Right lobe of liver (tissue), 4 donors: ENCODE measurements around the gene SLC16A3.

DNA sequence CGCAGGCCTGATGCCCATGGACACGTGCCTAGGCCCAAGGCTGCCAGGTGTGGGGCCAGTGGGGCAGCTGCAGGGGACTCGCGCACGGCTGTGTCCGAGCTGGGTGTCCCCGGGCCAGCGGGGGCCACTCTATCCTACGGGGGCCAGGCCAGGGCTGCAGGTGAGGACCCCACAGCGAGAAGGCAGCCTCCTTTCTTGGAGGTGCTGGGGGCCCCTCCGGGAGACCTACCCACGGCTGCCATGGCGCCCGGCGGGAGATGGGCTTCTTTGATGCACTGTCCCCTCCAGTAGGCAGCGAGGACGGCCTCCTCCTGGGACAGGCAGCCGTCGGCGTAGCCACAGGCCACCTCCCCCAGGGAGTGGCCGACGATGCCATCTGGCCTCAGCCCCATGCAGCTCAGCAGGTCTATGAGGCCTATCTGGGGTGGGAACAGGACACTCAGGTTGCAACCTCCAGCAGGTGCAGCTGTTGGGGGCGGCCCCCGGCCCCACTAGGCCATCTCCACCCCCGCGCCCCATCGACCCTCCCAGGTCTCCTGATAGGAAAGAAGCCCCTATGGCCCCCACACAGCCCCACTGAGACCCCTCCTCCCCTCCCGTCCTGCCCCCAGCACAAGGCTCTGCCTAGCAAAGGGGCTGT, 7.8 kb downstream of the FASN start:
- PRO-cap, 4 experiments, result no peak in any of the 4 experiments
- RAMPAGE, long total RNA, 2 experiments, result start-site peak on the minus strand in 1 of 2 experiments, centred at position 294 of the sequence, 21 reads per replicate

- PRO-cap, 4 experiments, result peak in 2 of 4 experiments; most common minus-strand start chr17:82091093 (in 2)
- RAMPAGE, long total RNA, 2 experiments, result start-site peak on the minus strand in 1 of 2 experiments, at chr17:82091356-82091381 at its widest, 16 reads per replicate
Measured at GRCh38 chr17:82090786-82091948, 6.9 kb downstream of the FASN start.

GRCh38 chr17:82196283-82196594, 16.4 kb downstream of the CCDC57 start:
- PRO-cap, 4 experiments, result no peak in any of the 4 experiments
- RAMPAGE, long total RNA, 2 experiments, result no peak in any of the 2 experiments

- PRO-cap, 4 experiments, result peak in 4 of 4 experiments; most common plus-strand start chr17:82206087 (in 3); most common minus-strand start chr17:82206295 (in 2)
- RAMPAGE, long total RNA, 2 experiments, result no peak in any of the 2 experiments
Measured at GRCh38 chr17:82205543-82206619, 6.8 kb downstream of the CCDC57 start.

GRCh38 chr17:82213042-82214054, 706 bp upstream of the CCDC57 start:
- PRO-cap, 4 experiments, result peak in 2 of 4 experiments; most common plus-strand start chr17:82213691 (in 2); most common minus-strand start chr17:82213588 (in 2)
- RAMPAGE, long total RNA, 2 experiments, result no peak in any of the 2 experiments

GRCh38 chr17:82228633-82229430, at the start of gene SLC16A3:
SLC16A3 (plus strand) TSS chr17:82229042.
- PRO-cap, 4 experiments, result peak in 4 of 4 experiments; most common plus-strand start chr17:82229045 (in 3); most common minus-strand start chr17:82228918 (in 3)
- RAMPAGE, long total RNA, 2 experiments, result start-site peak on the plus strand in 2 of 2 experiments, at chr17:82228448-82229055 at its widest, 20 to 24 reads per replicate

DNA sequence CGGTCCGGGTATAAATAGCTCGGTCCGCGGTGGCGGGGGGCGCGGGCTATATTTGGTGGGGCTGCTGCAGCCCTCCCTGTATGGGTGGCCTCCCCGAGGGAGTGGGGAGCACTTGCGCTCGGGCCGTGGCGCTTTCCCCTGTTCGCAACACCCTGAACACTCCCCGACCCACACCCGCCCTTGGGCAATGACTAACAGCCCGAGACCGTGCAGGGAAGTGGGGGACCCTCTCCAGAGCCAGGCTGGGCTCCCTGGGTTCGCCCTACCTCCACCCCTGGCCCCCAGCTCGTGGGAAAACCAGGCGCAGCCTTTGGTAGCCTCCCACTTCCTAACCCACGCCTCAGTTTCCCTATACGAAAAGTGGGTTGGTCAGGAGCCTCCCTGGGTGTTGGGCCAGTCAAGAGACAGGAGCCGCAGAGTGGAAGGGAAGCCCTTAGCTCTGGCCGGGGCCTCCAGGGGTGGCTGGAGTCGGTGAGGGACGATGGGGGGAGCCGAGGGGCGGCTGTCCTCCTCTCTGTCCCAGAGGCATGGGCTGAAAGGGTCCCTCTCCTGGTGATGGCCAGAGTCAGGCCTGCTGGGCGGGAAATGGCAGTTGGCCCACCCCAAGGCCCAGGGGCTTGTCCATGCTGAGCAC, 706 bp downstream of the SLC16A3 start:
- PRO-cap, 4 experiments, result peak in 1 of 4 experiments; most common plus-strand start position 202 of the sequence (in 1)
- RAMPAGE, long total RNA, 2 experiments, result no peak in any of the 2 experiments

GRCh38 chr17:82234163-82235457, 5.8 kb downstream of the SLC16A3 start:
- PRO-cap, 4 experiments, result no peak in any of the 4 experiments
- RAMPAGE, long total RNA, 2 experiments, result no peak in any of the 2 experiments

- PRO-cap, 4 experiments, result no peak in any of the 4 experiments
- RAMPAGE, long total RNA, 2 experiments, result no peak in any of the 2 experiments
Measured at GRCh38 chr17:82246347-82247493, 17.9 kb downstream of the SLC16A3 start.

GRCh38 chr17:82252243-82253323, 20.9 kb downstream of the CSNK1D start:
- PRO-cap, 4 experiments, result no peak in any of the 4 experiments
- RAMPAGE, long total RNA, 2 experiments, result no peak in any of the 2 experiments

DNA sequence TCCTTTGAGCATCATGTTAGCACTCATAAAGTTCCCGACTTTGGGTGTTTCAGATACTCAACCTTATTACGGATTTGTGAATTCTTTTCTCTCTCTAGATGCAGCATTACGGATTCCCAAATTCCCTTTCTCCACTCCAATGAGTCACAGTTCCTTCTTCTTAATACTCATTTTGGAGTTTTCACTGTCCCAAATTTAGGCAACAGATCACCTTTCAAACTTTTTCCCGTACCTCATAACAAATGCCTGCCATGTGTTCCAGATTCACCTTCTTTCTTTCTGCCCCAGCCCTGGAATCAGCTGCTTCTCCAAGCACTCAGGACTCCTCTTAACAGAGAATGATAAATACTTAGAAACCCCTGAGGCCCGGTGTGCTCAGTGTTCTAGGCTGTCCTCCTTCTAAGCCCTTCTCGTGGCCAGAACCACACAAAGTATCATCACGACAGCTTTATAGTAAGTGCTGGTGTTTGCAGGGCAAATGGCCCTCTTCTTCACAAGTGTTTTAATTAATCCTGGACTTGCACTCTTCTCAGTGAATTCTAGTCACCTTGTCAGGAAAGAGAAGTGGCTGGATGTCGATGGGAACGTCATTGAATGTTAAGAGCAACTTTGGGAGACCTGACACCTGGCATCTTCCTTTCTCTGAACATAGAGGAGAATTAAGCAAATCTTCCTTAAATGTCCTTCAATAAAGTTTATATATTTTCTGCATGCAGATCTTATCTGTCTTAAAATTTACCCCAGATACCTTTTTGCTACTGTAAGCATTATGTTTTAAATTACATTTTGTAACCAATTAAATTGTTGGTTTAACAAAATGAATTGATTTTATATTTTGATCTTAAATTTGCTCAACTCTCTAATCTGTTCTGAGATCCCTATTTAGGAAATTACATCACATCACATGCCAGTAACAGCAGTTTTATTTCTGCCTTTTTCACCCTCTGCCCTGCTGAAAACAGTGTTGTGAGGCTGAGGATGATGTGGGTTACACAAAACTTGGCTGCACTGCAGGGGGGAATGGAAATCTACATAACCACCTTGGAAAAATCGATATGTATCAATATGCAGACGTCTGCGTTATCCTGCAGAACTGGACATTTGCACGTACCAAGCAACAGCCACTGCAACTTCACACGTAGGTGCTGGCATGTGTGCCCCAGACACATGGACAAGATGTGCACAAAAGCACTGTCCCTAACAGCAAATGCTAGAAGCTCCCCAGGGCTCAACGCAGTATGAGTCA, 14.6 kb downstream of the CSNK1D start:
- PRO-cap, 4 experiments, result no peak in any of the 4 experiments
- RAMPAGE, long total RNA, 2 experiments, result no peak in any of the 2 experiments

- PRO-cap, 4 experiments, result peak in 1 of 4 experiments; most common minus-strand start chr17:82260969 (in 1)
- RAMPAGE, long total RNA, 2 experiments, result no peak in any of the 2 experiments
Measured at GRCh38 chr17:82260361-82261517, 12.8 kb downstream of the CSNK1D start.

- PRO-cap, 4 experiments, result no peak in any of the 4 experiments
- RAMPAGE, long total RNA, 2 experiments, result no peak in any of the 2 experiments
Measured at GRCh38 chr17:82290191-82290810, 16.8 kb upstream of the CSNK1D start.

GRCh38 chr17:82301140-82301569, 16.3 kb downstream of the CD7 start:
- PRO-cap, 4 experiments, result no peak in any of the 4 experiments
- RAMPAGE, long total RNA, 2 experiments, result no peak in any of the 2 experiments

DNA sequence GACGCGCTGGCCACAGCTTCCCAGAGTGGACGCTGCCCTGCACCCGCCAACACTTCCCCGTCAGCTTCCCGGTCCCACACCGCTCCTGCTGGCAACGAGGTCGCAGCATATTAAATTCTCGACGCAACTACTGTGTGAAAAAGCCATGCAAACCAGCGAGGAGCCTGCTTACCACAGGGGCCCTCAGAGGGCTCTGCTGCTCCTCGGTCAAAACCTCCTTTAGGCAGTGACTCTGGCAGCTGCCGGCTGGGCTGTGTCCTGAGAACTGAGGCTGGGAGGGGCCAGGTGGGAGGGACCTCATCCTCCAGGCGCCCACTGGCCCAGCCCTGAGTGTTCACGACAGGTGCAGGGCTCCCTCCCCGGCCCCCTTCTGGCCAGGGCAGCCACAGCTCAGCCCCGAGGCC, 2.1 kb upstream of the TEX19 start:
- PRO-cap, 4 experiments, result no peak in any of the 4 experiments
- RAMPAGE, long total RNA, 2 experiments, result no peak in any of the 2 experiments

DNA sequence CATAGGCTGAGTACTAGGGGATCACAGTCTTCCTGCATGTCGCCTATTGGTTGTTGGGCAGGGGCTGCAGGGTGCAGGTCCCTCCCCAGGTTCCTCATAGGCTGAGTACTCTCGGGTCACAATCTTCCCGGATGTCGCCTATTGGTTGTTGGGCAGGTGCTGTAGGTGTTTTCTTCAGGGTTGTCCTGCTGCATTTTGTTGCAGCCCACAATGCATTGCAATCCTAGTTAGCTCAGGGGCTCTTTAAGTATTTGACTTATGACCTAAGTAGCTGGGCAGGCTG, 3.6 kb upstream of the UTS2R start:
- PRO-cap, 4 experiments, result no peak in any of the 4 experiments
- RAMPAGE, long total RNA, 2 experiments, result no peak in any of the 2 experiments

DNA sequence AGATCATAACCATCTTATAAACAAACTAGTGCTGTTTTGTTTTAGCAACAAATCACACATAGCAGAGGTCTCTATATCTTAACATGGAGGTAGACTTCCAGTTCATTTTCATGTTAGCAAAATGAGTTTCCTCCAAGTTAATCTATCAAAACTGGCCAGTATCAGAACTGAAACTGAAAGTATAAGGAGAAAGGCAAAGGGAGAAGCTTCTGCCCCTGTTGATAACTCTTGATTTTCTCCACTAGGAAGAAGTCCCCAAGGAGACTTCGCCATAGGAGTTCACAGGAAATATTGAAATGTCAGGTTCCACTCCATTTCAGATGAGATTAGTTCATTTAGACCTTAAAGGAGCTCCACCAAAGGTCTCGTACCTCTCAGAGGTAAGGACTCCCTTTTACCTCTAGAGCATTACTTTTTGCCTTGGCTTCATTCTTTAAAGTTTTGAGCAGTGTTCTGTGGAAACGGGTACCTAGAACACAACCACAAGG, 1.2 kb upstream of the OGFOD3 start:
- PRO-cap, 4 experiments, result no peak in any of the 4 experiments
- RAMPAGE, long total RNA, 2 experiments, result no peak in any of the 2 experiments

- PRO-cap, 4 experiments, result no peak in any of the 4 experiments
- RAMPAGE, long total RNA, 2 experiments, result no peak in any of the 2 experiments
Measured at GRCh38 chr17:82423977-82424522, 5.7 kb upstream of the OGFOD3 start.

DNA sequence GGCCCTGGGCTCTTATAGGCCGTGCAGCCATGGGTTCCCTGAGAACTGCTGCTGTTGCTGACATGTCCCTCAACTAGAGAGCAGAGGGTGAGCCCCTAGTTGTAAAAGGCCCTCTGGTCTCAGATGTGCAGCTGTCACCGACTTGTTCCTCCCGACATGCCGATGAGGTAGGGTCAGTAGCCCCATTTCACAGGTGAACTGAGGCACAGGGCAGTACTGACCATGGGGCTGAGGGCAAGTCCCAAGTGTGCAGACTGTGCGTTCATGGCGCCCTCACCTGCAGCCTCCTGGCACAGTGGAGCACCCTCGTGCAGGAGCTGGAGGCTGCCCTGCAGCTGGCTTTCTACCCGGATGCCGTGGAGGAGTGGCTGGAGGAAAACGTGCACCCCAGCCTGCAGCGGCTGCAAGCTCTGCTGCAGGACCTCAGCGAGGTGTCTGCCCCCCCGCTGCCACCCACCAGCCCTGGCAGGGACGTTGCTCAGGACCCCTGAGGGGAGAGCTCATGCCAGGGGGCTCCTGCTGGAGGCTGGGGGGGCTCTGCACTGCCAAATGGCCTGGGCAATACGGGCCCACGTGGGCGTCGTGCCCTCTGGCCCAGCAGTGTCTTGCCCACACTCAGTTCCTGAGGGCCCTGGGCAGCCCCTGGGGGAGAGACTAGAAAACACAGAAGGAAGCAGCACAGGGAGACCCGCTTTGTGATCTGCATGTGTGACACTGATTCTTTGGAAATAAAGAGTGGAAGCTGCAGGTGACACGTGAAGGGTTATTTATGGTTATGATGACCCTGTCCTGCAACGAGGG, 8.5 kb downstream of the CYBC1 start:
- PRO-cap, 4 experiments, result no peak in any of the 4 experiments
- RAMPAGE, long total RNA, 2 experiments, result no peak in any of the 2 experiments

- PRO-cap, 4 experiments, result no peak in any of the 4 experiments
- RAMPAGE, long total RNA, 2 experiments, result no peak in any of the 2 experiments
Measured at GRCh38 chr17:82443849-82444143, 6.8 kb downstream of the CYBC1 start.